Ovary (tissue), 7 donors: ENCODE measurements around a stretch of chr20.

- PRO-cap, 7 experiments: peak in 7 of 7 experiments; most common plus-strand start chr20:56359603 (in 5); most common minus-strand start chr20:56359602 (in 3)
- RAMPAGE, long total RNA, 2 experiments: no peak in any of the 2 experiments
Observed at GRCh38 chr20:56359310-56359764, 563 bp downstream of the FAM210B start.

- PRO-cap, 7 experiments: no peak in any of the 7 experiments
- RAMPAGE, long total RNA, 2 experiments: no peak in any of the 2 experiments
Observed at GRCh38 chr20:56558868-56559423, 25.9 kb downstream of the FAM209B start.

DNA sequence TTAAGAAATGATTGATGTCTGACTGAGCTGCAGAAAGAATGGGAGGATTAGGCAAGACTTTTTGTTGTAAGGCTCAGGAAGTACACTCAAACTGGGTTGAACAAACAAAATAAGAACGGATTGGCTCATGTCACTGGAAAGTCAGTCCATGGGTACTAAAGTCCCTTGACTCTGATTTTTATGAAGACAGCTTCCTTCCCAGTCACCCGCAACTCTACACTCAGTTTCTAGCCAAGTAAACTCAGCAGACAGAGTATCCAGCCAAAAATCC, 136.5 kb downstream of the TFAP2C start:
- PRO-cap, 7 experiments: no peak in any of the 7 experiments
- RAMPAGE, long total RNA, 2 experiments: no peak in any of the 2 experiments

GRCh38 chr20:56799111-56799874, 170.2 kb downstream of the TFAP2C start:
- PRO-cap, 7 experiments: no peak in any of the 7 experiments
- RAMPAGE, long total RNA, 2 experiments: no peak in any of the 2 experiments

GRCh38 chr20:57394676-57395000, 3.4 kb downstream of the RBM38 start:
- PRO-cap, 7 experiments: no peak in any of the 7 experiments
- RAMPAGE, long total RNA, 2 experiments: no peak in any of the 2 experiments

DNA sequence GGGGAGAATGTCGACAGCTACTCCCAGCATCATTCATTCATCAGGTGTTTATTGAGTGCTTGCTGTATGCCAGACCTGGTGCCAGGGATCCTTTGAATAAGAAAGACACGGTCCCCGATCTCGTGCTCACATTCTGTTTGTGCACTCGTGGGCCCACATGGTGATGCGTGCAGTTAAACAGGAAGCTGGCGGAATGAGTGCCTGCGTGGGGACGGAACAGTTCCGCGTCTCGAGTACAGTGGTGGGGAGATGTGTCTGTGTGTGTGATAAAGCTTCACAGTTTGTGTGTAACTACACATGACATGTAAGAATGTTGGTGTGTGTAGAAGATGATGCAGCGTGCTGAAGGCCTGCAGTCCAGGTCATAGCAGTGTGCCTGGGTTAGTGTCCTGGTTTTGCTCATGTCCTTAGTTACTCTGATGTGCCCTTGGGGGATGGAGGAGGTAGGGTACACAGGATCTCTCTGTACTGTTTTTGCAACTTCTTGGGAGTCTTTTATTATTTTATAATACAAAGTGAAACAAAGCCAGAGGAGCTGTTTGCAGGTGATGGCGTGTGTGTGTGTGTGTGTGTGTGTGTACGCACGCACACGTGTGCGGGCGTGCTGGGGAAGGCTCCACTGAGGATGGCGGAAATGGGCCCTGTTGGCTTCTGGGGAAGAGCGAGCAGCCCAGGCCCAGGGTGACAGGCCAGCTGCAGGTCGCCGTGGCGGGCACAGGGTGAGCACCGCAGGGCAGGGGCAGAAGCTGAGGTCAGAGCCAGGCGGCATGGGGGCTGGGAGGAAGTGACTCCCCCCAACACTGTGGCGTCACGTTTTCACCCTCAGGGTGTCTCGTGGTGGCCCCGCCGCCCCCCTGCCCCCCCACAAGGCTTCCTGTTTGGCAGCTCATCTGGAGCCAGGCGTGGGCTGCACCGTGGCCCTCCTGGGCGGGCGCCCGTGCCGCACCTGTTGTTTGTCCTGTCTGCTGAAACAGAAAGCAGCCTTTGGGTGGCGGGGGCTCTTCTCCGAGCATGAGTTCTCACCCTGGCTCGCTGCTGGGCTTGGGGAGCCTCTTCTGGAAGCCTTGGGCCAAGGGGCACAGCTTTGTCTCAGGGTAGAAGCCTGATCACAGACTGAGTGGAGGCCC, 6.9 kb downstream of the RBM38 start:
- PRO-cap, 7 experiments: no peak in any of the 7 experiments
- RAMPAGE, long total RNA, 2 experiments: no peak in any of the 2 experiments

- PRO-cap, 7 experiments: no peak in any of the 7 experiments
- RAMPAGE, long total RNA, 2 experiments: no peak in any of the 2 experiments
Observed at GRCh38 chr20:57481435-57481755, 43.5 kb downstream of the CTCFL start.

GRCh38 chr20:57545788-57546699, 14.9 kb upstream of the PCK1 start:
- PRO-cap, 7 experiments: no peak in any of the 7 experiments
- RAMPAGE, long total RNA, 2 experiments: no peak in any of the 2 experiments

- PRO-cap, 7 experiments: no peak in any of the 7 experiments
- RAMPAGE, long total RNA, 2 experiments: no peak in any of the 2 experiments
Observed at GRCh38 chr20:57630193-57630569, 10.0 kb upstream of the ZBP1 start.

- PRO-cap, 7 experiments: no peak in any of the 7 experiments
- RAMPAGE, long total RNA, 2 experiments: no peak in any of the 2 experiments
Observed at GRCh38 chr20:57677117-57678087, 32.4 kb downstream of the PMEPA1 start.

DNA sequence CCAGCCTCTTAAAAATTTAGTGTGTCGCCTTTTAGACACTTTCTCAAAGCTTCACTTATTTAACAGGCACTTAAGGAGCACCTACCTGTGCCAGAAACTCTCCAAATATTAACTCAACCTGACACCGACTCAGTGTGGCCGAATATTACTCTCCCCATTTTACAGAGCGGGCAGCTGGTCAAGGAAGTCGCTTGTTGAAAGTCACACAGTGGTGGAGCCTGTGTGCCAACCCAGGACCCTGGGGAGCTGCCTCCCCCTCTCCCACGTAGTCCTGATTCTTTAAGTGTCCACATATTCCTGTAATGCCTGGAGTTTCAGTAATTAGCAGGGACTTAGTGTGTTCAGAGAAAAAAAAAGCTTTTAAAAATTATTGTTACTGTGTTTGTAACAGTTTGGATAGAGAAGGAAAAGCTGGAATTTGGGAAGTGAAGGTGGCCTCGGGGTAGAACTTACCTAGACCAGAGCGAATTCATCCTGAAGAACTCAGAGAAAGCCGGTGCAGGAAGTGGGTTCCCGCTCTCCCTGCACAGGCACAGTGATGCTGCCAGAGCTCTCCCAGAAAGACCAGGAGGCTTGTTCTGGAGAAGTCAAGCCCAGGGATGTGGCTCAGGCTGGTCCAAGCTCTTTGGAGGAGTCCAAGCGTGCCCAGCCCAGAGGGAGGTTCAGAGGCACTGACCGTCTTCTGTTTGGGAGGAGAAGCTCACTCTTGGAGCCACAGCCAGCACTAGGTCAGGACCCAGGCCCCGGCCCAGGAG, 1.2 kb upstream of the PMEPA1 start:
- PRO-cap, 7 experiments: no peak in any of the 7 experiments
- RAMPAGE, long total RNA, 2 experiments: no peak in any of the 2 experiments

DNA sequence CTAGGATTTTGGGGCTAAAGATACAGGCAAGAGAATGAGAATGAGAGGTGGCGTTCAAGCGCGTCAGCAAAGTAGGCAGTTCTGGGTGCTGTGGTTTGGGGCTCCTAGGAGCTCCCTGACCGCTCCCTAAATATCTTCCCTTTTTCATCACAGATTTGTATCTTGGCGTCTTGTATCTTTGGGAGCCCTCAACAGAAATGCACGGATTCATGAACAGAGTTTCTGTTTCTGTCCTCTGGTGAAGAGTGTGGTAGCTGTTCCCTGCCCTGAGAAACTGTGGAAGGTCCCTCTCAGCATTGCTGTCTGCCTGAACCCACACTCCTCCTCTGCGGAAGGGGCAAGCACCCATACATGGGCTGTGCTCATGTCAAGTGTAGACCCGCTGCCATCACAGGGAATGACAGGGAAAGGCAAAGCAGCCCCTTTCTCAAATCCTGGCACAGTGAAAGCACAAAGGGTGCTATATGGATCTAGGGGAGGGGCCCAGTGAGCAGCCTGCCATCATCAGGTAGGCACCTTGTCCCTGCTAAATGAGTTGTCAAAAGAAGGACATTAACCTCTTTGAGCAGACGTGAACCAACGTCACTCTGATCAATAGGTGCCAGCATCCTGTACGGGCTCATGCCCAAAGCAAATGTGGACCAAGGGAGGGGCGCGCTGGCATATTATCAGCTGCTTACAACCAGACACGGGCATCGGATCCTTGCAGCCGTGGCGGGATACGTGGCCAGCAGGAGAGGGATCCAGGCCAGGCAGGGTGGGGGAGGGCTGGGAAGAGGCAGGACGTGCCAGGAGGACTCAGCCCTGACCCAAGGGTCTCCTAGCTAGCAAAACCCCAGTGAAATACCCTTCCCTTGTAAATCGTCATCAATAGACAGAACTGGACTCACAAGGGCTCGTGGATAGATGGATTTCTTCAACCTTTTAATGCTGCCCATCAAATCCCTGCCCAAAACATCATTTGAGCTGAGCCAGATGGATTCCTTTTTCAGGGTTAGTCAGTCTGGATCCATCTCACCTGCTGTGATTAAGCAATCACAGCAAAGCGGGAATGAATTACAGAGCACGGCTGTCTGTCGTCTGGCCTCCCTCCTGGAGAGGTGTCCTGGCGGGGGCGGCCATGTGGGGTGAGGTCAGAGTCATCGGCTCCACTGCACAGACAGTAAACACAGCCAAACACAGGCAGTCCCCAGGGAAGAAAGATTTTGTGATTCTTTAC, 209.6 kb upstream of the C20orf85 start:
- PRO-cap, 7 experiments: no peak in any of the 7 experiments
- RAMPAGE, long total RNA, 2 experiments: no peak in any of the 2 experiments

GRCh38 chr20:58014529-58015113, 136.1 kb upstream of the C20orf85 start:
- PRO-cap, 7 experiments: no peak in any of the 7 experiments
- RAMPAGE, long total RNA, 2 experiments: no peak in any of the 2 experiments

GRCh38 chr20:58074600-58075124, 76.0 kb upstream of the C20orf85 start:
- PRO-cap, 7 experiments: no peak in any of the 7 experiments
- RAMPAGE, long total RNA, 2 experiments: no peak in any of the 2 experiments

DNA sequence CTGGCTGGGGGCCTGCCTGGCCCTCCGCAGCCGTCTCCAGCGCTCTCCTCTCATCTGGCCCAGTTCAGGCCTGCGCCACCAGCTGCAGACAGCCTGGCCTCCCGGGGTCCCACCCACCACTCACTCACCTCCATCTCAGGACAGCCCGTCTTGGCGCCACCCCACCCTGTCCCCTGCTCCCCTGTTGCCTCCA, 21.0 kb upstream of the C20orf85 start:
- PRO-cap, 7 experiments: peak in 2 of 7 experiments; most common plus-strand start position 62 of the sequence (in 2)
- RAMPAGE, long total RNA, 2 experiments: no peak in any of the 2 experiments

GRCh38 chr20:58229416-58229861, 986 bp upstream of the ANKRD60 start:
- PRO-cap, 7 experiments: no peak in any of the 7 experiments
- RAMPAGE, long total RNA, 2 experiments: no peak in any of the 2 experiments

DNA sequence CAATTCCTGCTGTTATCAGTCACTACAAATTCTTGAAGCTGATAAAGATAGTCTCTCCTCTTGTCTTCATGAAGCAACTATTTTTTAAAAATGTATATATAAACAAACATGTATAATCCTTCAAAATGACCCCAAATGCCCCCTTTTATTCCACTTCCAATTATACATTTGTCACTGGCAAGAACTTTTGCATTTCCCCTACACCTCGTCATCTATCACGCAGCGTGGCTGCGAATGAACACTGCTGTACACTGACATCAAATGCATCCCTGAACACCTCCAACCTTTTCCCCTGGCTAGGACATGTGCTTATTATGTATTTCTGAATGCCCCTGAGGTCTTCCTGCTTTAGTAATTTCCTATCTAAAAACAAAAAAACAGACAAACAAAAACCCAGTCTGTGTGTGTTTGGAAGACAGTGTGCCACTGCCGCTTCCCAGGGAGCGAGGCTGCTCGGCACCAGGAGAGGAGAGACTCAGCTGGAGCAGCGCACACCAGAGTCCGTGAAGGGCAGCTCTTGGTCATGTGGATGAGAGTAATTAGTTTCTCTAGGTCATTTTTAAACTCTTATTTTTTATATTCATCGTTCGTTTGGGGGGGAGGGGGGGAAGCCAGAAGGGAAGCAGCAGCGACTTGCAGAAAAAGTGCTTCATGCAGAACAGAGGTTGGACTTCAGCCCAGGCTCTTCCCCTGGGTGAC, 9.9 kb upstream of the ANKRD60 start:
- PRO-cap, 7 experiments: no peak in any of the 7 experiments
- RAMPAGE, long total RNA, 2 experiments: no peak in any of the 2 experiments

GRCh38 chr20:58447544-58448469, 58.8 kb downstream of the VAPB start:
- PRO-cap, 7 experiments: no peak in any of the 7 experiments
- RAMPAGE, long total RNA, 2 experiments: no peak in any of the 2 experiments

- PRO-cap, 7 experiments: no peak in any of the 7 experiments
- RAMPAGE, long total RNA, 2 experiments: no peak in any of the 2 experiments
Observed at GRCh38 chr20:58622808-58623162, 28.3 kb upstream of the STX16 start.

- PRO-cap, 7 experiments: peak in 5 of 7 experiments; most common plus-strand start chr20:58650240 (in 3); most common minus-strand start chr20:58650330 (in 4)
- RAMPAGE, long total RNA, 2 experiments: no peak in any of the 2 experiments
Observed at GRCh38 chr20:58650140-58650611, 907 bp upstream of the STX16 start.